GM19240 (cell line): ENCODE data around the genes NOL11 and AMZ2.

DNA sequence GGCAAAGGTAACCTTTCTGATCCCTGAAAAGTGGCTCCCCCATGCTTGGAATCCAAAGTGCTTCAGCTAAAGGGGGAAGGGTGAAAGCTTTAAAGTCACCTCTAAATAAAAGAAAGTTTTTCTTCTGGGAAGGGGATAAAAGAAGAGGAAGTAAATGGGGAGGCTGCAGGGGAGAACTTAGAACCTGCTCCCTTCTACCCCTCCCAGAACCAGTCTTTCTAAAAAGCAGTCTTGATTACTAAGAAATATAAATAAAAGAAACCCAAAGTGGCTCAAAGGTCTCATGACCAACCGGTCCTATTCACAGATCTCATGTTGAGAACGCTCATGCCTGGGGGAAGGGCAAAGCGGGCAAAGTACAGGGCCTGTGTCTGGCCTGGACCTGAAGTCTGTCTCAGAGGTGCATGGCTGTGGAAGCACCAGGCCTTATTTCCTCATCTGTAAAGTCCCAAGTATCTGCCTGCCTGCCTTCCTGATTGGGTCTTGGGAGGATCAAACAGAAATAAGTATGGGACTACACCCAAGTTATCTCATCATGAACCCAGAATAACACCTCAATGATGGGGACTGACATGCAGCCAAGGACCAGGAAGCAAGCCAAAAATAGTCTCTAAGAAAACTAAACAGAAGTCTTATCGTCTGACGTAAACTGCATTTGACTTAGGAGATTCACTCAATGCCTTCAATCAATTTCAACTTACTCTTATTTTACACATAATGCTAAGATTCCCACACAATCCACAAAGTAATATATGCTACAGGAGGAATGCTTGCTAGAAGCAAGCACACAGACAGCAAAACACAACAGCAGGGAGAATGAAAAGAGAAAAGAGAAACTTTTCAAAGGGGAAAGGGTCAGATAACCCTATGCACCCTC lies 14.2 kb downstream of the AXIN2 start:
- RRBS, result no CpG with 5 or more reads among the region's 5 CpGs

DNA sequence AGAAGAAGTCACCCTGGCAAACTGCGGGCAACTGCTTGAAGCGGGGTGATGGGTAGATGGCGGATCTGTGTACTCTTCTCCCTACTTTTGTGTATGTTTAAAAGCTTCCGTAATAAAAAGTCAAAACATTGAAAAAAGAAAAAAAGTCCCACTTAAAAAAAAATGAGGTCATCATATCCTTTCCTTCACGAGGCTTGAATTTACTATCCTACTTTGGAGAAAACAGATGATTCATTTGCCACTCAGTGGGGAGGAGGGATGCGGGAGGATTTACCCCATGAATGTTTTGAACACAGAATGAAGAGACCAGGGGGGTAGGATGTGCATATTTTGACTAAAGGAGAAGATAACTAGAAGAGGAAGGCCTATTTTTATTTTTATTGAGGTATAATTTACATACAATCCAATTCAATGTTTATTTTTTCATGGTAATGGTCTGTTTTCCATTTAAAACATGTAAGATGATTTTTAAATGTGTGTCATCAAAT lies 135.3 kb upstream of the AXIN2 start:
- RRBS, result no CpG with 5 or more reads among the region's 6 CpGs

DNA sequence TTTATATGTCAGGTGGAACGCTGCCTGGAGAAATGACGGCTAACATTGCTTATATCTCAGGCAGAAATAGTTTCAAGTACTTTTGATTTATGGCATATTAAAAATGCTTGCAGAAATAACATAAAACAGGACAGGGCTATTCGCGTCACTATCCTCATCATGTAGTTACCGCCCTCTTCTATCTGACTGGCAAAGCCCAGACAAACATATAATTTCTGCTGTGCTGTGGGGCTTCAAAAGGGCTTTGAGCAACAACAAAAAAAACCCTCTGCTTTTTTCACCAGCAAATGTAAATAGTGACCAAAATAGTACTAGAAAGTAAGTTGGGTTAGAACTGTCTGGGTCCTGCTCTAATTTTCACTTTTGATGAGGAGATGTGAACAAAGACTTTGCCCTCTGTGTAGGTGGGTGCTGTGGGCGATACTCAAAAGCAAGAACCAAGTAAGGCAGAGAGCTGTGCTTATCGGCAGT lies 151.0 kb upstream of the AXIN2 start:
- RRBS, result no CpG with 5 or more reads among the region's 7 CpGs

DNA sequence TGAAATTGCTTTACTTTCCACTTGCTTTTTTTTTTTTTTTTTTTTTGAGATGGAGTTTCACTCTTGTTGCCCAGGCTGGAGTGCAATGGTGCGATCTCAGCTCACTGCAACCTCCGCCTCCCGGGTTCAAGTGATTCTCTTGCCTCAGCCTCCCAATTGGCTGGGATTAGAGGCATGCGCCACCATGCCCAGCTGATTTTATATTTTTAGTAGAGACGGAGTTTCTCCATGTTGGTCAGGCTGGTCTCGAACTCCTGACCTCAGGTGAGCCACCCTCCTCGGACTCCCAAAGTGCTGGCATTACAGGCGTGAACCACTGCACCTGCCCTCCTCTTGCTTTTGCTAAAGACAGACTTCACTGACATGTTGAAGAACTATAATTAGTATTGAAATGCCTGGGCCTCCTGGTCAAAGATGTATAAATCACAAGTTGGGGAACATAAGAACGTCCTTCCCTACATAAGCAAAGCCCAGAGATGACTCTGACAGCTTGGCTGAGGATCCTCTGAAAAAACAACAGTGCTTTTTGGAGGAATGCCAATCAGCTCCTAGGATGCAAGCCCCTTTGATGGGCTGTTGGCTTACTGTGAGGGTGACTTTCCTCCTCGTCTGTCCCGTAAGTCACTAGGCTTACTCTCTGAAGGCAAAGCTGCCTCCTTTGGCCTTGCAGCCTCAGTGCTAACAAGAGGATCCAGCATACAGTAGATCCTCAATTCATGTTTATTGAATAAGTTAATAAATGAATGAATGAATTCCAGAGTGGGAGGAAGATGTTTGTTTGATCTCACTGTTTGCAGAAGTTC lies 6.5 kb downstream of the APOH start:
- RRBS, result no CpG with 5 or more reads among the region's 11 CpGs

DNA sequence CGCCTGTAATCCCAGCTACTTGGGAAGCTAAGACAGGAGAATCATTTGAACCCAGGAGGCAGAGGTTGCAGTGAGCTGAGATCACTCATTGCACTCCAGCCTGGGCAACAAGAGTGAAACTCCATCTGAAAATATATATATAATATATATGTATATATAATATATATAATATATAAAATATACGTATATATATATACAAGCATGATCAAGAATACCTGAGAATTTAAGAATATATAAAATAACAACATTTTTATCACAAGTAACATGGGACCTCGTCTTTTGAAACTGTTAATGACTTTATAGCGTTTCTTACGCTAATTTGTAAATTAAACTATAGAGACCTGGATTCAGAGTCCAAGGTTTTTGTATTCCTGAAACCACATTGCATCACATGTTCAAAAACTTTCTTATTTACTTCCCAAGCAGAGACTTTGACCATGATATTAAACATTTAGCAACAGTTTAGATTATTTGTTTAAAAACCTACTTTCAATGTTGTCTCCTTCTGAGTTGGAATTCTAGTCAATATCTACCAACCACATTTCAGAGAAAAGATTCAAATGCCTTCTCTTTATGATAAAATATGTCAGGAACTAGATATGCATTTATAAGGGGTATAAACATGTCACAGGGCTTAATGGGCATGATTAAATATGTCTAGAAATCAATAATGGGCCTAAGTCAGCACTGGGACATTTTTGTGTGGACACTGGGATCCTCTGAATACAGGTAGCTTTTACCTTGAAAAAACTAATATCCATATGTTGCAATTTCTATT lies 6.1 kb upstream of the APOH start:
- RRBS, result no CpG with 5 or more reads among the region's 5 CpGs

- RRBS, result no CpG with 5 or more reads among the region's 7 CpGs
These were observed 164.5 kb downstream of the PRKCA start for GRCh38 chr17:66466816-66467421.

DNA sequence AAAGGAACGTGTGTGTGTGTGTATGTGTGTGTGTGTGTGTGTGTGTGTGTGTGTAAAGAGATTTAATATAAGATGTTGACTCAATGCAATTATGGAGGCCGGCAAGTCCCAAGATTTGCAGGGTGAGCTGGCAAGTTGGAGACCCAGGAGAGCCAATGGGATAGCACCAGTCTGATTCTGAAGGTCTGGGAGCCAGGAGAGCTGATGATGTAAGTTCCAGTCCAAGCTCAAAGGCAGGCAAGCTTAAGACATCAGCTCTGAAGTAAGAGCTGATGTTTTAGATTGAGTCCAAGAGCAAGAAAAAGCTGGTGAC lies 206.7 kb downstream of the PRKCA start:
- RRBS, result no CpG with 5 or more reads among the region's 2 CpGs

- RRBS, result no CpG with 5 or more reads among the region's 7 CpGs
These were observed 35.2 kb upstream of the HELZ start for GRCh38 chr17:67280063-67280800.

GRCh38 chr17:67679540-67679997 lies 38.2 kb upstream of the NOL11 start:
- RRBS, result no CpG with 5 or more reads among the region's 7 CpGs

DNA sequence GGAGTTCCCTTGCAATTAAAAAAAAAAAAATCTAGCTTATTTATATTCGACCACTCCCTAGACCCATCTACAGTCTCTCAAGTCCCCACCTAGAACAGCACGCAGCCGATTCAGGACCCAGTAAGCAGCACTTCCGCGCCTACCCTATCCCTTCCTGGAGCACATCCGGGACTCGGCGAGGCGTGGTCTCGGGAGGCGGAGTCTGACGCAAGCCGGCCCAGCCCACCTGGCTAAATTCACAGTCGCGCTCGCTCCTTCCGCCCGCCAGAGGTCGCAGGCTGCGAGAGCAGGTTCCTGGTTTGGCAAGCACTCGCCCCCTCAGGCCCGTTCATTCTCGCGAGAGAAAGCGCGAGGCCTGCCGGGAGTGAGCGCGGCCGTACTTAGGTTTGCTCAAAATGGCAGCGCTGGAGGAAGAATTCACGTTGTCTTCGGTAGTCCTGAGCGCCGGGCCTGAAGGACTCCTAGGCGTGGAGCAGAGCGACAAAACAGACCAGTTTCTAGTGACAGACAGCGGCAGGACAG lies at the start of gene NOL11:
Gene NOL11 (plus strand): TSS at position 384 of the 522 bp plus-strand sequence.
- RRBS, result 1% methylated on average over 16 of the region's 38 CpGs

GRCh38 chr17:67818060-67818789 lies 7.1 kb upstream of the BPTF start:
- RRBS, result no CpG with 5 or more reads among the region's 6 CpGs

- RRBS, result no CpG with 5 or more reads among the region's 7 CpGs
These were observed 68.7 kb downstream of the BPTF start for GRCh38 chr17:67893798-67894522.

- RRBS, result no CpG with 5 or more reads among the region's 9 CpGs
These were observed 83.7 kb downstream of the C17orf58 start for GRCh38 chr17:67912518-67913047.

- RRBS, result 8% methylated on average over 2 of the region's 28 CpGs
These were observed 3.3 kb downstream of the C17orf58 start for GRCh38 chr17:67992941-67993349.

DNA sequence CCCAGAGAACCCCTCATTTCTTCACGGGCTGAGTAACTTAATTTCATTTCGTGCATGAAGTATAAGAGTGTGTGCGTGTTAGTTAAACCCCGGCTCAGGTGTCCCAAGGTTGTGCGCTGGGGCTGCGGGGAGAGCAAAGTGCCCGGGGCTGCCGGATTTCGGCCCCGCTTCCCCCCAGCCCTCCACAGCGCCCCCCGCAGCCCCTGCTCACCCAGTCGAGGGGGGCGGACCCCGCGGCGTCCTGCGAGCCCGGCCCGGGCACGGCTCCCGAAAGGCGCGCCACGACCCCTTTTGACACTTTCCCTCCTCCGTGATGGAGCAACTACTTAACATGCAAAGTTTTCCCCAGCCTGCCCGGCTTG lies 756 bp downstream of the C17orf58 start:
- RRBS, result 2% methylated on average over 11 of the region's 27 CpGs

DNA sequence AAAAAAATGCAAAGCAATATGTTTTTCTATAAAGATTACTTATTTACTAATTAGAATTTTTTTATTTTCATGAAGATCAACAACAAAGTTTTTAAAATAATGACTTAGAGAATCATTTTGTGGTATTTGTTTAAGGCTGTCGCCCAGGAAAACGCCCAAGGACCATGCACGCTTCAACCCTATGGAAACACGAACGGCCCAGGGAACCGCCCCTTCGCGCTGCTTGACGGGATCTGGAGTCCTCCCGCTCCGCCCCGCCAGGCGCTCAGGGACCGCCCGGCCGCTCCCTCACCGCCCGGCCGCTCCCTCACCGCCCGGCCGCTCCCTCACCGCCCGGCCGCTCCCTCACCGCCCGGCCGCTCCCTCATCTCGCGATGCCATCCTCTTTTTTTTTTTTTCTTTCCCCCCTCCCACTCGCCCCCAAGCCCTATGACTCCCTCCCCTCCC lies 332 bp upstream of the KPNA2 start:
- RRBS, result no CpG with 5 or more reads among the region's 31 CpGs

DNA sequence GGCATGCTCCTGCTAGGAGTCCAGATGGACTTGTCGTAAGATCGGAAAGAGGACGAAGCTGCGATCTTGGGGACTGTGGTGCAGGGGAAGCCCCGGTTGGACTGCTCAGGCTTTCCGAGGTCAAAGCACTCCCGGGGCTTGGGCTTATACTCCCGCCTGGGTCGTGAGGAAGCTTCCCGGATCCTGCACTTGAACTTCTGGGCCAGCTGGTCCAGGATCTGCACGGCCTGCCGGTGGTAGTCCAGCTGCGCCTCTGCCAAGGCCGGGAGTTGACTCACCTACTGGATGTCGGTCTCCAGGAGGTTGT lies 99.1 kb downstream of the KPNA2 start:
- RRBS, result 86% methylated on average over 5 of the region's 15 CpGs

DNA sequence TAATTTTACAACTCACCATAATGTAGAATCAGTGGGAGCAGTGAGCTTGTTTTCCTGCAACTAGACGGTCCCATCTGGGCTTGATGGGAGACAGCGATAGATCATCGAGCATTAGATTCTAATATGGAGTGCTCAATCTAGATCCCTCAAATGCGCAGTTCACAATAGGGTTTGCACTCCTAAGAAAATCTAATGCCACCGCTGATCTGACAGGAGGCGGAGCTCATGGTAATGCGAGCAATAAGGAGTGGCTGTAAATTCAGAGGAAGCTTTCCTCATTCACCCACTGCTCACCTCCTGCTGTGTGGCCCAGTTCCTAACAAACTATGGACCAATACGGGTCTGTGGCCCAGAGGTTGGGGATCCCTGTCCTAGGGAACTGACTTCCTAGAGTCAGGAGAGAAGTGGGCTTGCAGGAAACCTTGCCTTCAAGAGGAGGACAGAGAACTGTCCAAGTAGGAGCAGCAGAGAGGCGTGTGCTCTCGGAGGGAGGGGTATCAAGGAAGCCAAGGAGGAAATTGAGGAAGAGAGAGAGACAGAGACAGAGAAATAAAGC lies 25.2 kb upstream of the AMZ2 start:
- RRBS, result no CpG with 5 or more reads among the region's 10 CpGs

- RRBS, result 1% methylated on average over 26 of the region's 103 CpGs
These were observed at the start of gene AMZ2 for GRCh38 chr17:68247138-68248186. Gene AMZ2 (plus strand): TSS chr17:68248043.

GRCh38 chr17:68258890-68259590 lies 11.2 kb downstream of the AMZ2 start:
- RRBS, result no CpG with 5 or more reads among the region's 44 CpGs